ENCODE data around the gene GMDS.

DNA sequence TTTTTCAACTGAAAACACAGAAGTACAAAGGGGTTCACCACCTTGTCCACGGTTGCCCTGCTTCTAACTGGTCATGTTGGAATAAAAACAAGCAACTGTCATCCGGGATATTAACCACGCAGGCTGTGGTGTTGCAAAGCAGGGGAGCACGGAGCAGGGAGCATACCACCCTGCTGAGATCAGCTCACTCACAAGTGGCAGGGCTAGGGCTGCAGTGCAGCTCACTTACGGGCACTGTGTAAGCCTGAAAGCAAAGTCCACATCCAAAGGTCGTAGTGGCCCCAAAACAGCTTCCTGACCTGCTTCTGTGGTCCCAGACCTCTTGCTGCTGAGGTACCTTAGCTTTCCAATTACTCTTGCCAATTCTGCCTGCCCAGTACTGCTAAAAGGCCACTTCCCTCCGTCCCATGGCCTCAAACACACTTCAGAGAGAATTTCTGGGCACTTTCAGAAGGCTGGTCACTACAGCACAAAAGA, 105.7 kb upstream of the DUSP22 start:
- PRO-cap, 2 experiments = no peak in any of the 2 experiments

GRCh38 chr6:292605-293437, 534 bp downstream of the DUSP22 start:
- PRO-cap, 2 experiments = peak in 2 of 2 experiments; most common plus-strand start chr6:292996 (in 2); most common minus-strand start chr6:293220 (in 2)

DNA sequence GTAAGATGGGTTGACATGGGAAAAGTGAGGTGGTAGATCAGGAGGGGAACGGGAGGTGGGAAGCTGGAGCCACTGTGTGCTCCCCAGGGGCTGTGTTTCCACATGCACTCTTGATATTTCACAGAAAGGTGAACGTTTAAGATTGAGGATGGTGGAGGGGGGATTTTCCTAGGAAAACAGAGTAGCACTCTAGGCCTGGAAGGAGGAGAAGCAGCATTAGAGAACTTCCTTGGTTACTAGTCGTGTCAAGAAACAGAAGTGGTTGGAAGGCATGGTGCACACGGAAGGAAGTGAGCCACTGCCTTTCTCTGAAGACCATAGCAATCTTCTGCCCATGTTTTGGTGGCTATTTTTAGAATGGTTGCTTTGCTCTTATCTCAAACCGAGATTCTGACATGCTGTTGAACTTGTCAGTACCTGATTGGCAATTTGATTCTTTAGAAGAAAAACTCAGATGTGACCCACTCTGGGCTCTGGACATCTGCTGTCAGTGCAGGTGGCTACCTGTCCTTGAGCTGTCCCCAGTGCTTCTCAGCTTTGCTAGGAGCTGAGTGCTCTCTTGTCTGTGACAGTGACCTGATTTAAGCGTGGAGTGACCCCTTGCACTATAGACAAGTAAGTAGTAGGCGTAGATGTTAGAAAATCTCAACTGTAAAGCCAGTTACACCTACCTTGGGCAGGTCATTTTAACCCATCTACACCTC, 44.4 kb downstream of the DUSP22 start:
- PRO-cap, 2 experiments = no peak in any of the 2 experiments

DNA sequence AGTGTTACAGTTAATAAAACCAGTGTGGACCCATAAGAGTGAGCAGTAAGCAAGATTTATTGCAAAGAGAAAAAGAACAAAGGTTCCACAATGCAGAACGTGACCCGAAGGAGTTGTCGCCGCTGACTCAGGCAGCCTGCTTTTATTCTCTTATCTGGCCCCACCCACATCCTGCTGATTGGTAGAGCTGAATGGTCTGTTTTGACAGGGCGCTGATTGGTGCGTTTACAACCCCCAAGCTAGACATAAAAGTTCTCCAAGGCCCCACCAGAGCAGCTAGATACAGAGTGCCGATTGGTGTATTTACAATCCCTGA, 33.9 kb downstream of the IRF4 start:
- PRO-cap, 2 experiments = no peak in any of the 2 experiments

- PRO-cap, 2 experiments = no peak in any of the 2 experiments
Measured at GRCh38 chr6:434627-434973, 43.0 kb downstream of the IRF4 start.

DNA sequence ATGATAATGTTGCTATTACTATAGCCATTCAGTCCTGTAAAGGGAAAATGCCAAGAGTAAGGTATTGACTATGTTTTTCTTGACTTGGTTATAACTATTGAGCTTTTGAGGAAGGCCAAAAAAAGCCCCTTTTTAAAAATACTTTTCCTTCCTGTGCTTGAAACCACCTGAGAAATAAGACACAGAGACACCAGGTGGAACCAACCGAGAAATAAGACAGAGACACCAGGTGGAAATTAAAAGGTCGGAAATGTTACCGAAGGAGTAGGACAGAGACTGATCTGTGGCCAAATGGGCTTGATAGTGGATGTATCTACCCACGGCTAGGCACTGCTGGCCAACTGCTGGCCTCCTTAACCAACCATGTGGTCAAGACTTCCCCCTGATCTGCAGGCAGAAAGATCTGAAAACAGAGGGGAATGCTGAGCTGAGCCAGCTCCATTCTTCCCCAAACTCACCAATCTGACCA, 121.5 kb upstream of the EXOC2 start:
- PRO-cap, 2 experiments = no peak in any of the 2 experiments

DNA sequence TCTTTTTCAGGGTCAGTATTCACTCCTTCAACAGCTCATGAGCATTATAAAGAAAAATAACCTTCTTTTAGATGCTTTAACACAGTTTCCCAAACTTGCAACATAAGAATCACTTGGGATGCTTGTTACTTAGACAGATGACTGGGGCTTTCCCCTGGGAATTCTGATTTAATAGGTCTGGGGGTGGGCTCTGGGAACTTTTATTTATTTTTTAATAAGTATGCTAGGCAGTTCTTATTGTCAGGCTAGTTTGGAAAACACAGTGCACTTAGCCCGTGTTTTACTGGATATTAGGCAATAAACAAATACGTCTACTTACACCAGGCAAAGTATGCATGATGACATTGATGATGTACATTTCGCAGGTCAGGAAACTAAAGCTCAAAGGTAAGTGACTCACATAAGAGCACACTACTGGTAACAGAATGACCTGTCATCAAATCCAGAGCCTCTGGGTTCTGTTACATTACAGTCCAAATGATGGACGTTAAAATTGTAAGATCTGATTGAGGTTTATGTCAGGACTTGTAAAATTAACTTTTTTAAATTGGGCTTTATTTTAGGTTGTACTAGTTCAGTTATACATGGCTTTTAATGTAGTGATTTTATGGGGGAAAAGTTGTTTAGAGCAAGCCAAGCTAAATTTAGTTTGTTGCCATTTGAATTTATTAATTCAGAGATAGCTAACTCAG, 144.5 kb upstream of the EXOC2 start:
- PRO-cap, 2 experiments = no peak in any of the 2 experiments

- PRO-cap, 2 experiments = peak in 1 of 2 experiments; most common minus-strand start chr6:884611 (in 1)
Measured at GRCh38 chr6:884298-884928, 191.5 kb upstream of the EXOC2 start.

DNA sequence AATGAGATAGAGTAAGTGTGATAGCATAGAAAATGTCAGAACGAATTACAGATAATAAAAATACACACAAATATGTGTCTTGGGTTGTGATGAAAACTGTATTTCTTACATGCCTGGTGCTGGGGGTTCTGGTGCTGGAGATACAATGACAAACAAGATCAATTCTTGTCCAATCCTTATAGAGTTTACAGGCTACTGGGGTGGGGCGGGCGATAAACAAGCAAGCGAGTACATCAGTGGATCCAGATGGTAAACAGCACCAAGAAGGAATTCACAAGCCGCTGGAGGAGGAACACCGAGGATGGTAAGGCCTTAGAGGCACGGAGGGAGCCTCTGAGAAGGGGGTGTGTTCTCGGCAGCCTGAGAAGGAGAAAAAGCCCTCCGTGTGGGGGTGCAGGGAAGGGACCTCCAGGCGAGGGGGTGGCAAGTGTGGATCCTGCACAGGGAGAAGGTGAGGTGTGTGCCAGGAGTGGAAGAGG, 276.6 kb upstream of the FOXQ1 start:
- PRO-cap, 2 experiments = no peak in any of the 2 experiments

DNA sequence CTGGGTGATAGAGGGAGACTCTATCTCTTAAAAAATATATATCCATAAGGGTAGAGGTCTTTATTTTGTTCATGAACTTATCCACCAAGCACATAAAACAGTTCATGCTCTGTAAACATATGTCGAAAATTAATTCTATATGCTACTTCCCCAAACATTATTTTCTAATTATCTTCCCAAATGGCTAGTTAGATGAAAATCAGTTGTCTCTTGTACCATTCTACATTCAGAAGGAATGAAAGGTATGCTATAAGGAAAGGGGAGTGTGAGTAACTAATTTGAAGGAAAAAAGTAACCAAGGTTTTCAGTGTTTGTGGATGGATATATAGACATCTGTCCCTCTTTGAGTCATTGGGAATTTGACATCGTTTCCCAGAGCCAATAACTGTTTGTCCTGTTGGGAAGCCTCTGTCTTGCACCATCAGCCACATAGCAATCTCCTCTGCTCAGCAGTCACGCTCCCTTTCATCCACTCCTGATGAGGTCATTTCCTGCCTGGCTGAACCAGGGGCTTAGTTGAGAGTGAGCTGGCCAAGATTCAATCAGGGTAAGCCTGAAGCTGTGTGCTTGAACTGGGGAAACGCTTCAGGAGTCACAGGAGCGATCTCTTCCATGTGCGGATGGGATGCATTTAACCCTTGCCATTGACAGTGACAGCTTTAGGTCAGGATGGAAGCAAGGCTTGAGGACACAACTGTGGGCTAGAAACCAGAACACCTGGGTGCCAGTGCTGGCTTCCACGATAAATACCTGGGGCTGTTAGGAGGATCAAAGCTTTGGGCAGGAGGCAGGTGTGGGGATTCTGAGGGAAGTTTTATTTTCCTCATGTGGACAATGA, 121.6 kb upstream of the FOXQ1 start:
- PRO-cap, 2 experiments = peak in 1 of 2 experiments; most common plus-strand start position 519 of the sequence (in 1)

GRCh38 chr6:1312438-1313053, 648 bp downstream of the FOXQ1 start:
- PRO-cap, 2 experiments = peak in 2 of 2 experiments; most common plus-strand start chr6:1312901 (in 1); most common minus-strand start chr6:1312953 (in 2)

- PRO-cap, 2 experiments = no peak in any of the 2 experiments
Measured at GRCh38 chr6:1554552-1554838, 55.2 kb upstream of the FOXC1 start.

GRCh38 chr6:1613841-1614755, 4.4 kb downstream of the FOXC1 start:
- PRO-cap, 2 experiments = peak in 1 of 2 experiments; most common plus-strand start chr6:1614155 (in 1)

GRCh38 chr6:1623326-1623924, 13.7 kb downstream of the FOXC1 start:
- PRO-cap, 2 experiments = no peak in any of the 2 experiments

GRCh38 chr6:1625792-1626547, 16.3 kb downstream of the FOXC1 start:
- PRO-cap, 2 experiments = no peak in any of the 2 experiments

DNA sequence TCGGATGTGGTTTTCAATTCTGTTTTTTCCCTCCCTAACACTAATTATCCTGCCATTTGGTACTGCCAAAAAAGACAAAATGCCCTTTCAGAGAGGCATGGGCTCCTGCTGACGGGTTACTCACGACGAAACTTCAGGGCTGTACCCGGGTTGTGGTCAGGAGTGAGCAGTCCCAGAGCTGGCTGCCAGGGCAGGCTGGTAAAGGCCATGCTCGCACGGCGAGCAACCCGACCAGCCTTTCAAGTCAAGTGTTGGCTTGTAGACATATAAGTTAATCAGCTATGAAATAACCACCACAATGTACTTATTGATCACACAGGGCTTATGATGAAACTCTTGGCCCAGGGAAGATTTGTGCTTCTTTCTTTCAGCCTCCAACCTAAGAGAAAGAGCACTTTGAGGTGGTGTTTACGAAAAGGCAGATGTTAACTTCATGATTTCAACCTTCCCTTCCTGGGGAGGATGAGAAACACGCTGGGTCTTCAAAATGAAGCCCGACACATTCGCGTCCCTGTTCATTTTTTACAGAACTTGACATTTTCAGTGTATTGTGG, 152.6 kb downstream of the FOXC1 start:
- PRO-cap, 2 experiments = no peak in any of the 2 experiments

GRCh38 chr6:1832617-1833231, 223.0 kb downstream of the FOXC1 start:
- PRO-cap, 2 experiments = no peak in any of the 2 experiments

DNA sequence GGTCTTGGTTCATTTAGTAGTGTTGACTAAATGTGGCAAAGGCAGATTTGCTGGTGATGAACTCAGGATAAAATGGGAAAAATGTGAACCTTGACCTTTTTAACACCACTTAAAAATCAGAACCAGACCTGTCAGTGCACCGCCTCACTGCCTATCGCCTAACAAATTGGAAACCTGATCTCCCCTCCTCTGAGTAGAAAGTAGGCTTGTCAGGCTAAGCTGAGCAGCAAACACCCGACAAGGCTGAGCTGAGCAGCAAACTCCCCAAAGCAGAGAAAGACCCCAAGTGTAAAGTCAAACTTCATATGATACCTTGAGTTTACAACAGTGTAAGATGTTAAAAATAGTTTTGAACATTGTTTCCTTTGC, 254.8 kb downstream of the FOXC1 start:
- PRO-cap, 2 experiments = no peak in any of the 2 experiments

DNA sequence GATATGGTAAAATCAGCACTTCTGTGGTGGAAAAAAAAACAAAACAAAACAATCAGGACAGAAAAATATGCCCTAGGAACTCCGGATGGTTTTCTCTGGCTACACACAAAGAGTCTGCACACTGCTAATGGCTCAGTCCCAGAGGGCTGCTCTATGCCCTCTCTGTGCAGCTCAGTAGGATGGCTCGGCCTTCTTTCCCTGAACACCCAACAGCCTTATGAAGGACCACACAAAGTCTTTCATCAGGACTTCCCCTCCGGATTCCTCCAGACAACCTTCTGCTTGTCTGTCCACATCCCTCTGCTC, 164.3 kb downstream of the GMDS start:
- PRO-cap, 2 experiments = no peak in any of the 2 experiments

GRCh38 chr6:2244761-2245948, at the start of gene GMDS:
TSS of gene GMDS (minus strand) at chr6:2245605.
- PRO-cap, 2 experiments = peak in 2 of 2 experiments; most common plus-strand start chr6:2244994 (in 1); most common minus-strand start chr6:2244977 (in 2)